Myometrial cell (primary cell): Measurements from ENCODE around the gene BAZ1A.

DNA sequence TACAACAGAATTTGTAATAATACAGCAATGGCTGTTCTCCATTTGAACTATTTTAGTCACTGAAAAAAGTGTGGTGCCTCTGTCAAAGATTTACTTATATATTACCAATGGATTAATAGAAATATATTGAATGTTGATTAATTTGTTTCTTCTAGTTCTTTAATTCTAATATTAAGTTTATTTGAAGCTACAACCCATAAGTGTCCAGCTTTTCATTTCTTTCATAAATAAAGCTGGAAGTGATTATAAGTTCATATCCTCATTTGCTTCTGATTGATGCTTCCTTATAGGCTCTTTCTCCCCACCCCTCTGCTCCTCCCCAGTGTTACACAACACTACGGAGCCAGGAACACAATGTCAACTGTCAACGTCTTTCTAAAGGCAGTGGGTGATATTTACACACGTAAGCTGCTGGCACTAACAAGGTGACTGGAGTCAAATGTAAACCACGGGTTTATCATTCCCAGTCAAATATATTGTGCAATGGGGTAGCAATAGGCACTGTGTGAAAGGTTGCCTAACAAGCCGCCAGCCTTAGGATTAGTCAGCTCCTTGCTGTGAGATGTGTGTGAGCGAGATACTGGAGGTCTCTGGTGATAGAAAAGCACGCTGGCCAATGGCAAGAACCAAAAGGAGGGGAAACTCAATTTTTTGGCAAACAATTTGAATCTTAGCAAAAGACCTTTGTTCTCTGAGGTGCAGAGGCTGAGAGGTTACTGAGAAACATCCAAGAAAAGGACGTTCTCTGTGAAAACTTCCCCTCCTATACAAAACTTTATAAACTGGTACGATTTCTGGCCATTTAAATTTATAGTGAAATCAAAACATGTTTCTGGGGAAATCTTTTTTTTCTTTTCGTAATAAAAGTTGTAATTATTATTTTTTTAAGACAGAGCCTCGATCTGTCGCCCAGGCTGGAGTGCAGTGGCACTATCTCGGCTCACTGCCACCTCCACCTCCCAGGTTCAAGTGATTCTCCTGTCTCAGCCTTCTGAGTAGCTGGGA lies 22.1 kb upstream of the HECTD1 start:
- RAMPAGE, long total RNA = no peak

DNA sequence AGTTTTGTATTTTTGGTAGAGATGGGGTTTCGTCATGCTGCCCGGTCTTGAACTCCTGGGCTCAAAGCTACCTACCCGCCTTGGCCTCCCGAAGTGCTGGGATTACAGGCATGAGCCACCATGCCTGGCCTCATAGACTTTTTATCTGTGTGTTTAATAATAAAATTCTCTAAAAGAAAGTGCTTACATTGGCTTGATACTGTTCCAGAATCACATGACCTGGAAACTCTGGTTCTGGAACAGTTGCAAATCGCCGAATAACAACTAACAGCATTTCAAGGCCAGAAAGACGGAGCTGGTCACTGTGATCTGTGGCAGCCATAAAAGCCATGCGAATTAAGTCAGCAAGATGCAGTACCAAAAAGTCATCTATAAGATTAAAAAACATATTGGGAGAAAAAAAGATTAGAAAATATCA lies 99.0 kb downstream of the HEATR5A start:
- RAMPAGE, long total RNA = no peak

DNA sequence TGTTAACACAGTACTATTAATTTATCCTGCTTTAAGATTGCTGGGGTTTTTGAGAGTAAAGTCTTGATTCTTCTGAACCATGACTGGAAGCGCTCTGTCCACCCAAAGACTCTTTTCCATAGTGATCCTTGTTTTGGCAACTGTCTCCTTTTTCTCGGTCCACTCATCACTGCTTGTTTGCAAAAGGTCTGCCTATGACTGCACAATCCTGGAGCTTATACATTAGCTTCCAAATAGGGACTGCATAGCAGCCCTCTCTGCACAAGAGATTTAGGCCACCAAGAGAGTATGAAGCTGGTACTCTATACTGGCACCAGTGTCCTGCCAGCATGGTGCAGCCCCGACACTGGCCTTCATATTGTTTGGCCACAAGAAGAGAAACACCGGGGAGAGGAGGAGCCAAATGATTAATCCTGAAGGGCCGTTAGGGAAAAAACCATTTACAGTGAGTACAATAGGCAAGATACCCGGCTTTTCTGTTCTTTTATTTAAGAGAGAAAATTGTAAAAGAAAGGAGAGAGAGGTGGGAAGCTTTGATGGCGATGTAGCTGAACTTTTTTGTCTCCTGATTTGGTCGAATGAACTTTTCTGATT lies 99.1 kb downstream of the AKAP6 start:
- RAMPAGE, long total RNA = no peak

DNA sequence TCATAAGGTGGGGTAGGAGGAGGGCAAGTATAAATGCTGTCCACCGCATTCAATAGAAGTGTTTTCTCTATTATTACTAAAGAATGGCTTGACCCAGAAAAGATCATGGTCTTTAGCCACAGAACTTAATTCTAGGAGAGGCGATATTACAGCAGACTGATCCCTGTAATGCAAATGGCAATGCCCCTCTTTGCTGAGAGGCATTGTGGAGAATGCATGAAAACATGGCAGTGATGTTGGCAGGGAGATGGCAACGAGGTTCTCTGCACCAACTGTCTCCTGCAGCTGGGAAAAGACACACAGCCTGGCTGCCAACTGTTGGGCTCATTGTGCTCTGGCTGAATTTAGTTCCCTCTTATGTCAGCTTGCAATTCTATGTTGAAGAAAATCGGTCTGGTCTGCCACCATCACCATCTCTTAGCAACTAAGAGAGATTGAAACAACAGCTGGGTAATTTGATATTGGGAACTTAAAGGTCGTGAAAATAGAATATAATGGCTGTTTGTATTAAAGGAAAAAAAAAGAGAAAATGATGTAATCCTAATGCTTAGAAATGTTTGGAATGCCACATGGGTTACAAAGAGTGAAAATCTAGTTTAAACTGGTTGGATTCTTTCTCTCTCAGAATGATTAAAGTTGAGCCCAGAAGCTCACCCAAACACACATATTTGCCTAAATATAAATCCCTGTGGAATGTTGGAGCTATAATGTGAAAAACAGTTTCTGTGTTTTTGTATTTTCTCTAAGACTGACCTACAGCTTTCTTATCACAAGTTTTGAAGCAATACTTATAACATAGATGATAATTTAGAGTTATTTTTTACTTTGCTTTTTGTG lies 143.5 kb downstream of the AKAP6 start:
- RAMPAGE, long total RNA = no peak

GRCh38 chr14:32572159-32572683 lies 243.1 kb downstream of the AKAP6 start:
- RAMPAGE, long total RNA = no peak

DNA sequence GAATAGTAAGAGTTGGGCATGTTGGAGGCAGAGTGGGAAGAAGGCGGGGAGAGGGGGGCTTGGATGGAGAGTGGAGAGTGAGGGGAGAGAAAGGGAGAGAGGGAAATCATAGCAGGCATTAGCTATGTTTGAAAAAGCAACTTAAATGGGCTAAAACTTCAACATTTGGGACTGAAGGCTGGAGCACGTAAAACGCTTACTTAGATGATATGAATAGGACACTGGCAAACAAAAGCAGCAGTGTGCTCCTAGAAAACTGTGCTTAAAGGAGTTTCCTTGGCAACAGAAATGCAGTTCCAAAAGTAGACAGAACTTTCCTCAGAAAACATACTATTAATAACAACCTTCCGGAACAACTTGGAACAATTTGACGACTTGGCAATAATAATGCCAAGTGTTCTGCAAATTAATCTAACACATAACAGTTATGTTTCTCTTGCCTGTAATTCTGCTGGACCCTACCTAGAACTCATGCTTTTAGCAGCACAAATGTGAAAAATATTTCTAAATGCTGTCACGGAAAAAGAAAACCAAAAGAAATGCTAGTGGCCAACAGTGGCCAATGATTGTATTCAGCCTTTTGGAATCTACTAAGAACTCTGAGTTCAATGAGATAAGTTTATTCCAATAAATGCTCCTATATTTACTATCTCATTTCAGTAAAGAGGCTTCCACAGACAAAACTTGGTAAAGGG lies 235.4 kb upstream of the NPAS3 start:
- RAMPAGE, long total RNA = no peak

DNA sequence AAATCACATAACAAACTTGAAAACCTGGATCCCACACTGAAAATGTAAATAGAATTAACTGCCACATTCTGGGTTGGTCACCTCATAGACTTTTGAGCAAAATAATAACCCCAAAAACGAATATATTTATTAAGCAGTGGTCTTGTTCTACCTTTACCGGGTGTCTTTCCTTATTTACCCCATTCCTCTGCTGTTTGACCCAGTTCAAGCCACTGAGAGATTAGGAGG lies 360 bp upstream of the EGLN3 start:
- RAMPAGE, long total RNA = no peak

DNA sequence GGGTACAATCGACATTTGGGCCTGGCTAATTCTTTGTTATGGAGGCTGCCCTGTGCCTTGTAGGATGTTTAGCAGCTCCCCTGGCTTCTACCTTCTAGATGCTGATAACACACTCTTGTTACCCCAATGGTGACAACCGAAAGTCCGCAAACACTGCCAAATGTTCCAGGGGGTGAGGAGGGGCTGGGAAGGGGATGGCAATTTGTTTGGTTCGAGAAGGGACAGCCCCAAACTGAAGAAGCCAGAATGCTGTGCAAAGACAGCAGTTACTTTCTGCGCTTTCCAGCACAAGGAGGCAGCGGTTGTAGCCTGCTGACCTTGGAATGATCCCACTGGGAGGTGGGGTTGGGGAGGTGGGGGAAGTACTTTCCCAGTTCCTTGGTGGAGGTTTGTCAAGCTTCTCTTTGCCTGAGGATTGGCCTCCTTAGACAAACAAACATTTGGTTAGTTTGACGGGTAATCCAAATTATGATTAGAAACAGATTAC lies 78.9 kb upstream of the EGLN3 start:
- RAMPAGE, long total RNA = no peak

GRCh38 chr14:34053666-34054248 lies 102.9 kb upstream of the EGLN3 start:
- RAMPAGE, long total RNA = no peak

DNA sequence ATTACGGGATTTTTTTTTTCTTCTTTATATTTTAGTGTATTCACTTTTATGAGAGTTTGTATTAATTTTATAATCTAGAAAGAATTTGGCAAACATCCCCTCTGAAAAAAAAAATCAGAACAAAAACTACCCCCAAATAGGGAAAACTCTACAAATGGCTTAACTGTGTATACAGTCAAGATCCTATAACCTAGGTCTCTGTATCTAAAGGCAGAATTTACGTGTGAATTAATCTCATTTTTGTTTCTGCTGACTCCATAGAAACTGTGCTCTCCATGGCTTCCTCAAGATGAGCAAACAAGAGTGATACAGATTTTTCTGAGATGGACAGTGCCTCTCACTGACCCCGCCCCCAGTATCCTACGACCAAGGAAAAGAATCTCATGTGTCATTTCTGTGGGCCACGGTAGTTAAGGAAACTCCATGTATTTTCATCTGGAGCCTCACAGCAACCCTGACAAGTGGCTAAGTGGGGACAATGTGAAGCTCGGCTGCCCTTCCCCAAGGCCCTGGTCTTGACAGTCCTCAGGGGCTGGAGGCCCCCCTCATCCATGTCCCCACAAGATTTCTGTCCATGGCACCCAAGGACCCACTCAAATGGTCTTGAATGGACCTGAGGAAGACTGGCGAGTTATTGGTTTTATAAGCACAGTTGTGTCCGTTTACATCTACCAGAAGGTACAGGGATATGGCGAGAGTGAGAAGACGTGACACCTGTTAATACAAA lies 108.2 kb upstream of the EGLN3 start:
- RAMPAGE, long total RNA = no peak

DNA sequence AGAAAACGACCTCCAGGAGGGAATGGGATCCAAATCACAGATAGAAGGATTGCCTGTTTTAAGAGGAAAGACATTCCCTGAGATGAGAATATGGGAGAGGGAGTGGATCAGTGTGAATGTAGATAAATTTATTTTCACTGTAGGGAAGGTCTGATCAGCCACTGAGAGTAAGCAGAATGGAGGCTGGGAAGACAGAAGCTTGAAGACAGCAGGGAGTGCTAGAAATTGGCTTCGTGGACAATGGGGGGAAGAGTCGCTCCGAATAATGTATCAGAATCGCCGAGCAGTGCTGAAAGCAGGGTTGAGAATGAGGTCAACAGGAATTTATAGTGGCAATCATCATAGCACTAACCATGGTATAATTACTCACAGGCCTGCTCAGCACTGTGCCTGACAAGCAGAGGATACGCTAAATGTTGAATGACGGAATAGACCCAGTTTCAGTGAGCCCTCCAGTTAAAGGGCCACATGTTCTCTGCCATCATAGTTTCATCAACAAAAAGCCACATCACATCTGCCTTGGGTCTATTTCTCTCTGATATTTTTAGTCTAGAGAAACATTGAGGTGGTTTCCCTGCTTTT lies 130.1 kb upstream of the EGLN3 start:
- RAMPAGE, long total RNA = no peak

DNA sequence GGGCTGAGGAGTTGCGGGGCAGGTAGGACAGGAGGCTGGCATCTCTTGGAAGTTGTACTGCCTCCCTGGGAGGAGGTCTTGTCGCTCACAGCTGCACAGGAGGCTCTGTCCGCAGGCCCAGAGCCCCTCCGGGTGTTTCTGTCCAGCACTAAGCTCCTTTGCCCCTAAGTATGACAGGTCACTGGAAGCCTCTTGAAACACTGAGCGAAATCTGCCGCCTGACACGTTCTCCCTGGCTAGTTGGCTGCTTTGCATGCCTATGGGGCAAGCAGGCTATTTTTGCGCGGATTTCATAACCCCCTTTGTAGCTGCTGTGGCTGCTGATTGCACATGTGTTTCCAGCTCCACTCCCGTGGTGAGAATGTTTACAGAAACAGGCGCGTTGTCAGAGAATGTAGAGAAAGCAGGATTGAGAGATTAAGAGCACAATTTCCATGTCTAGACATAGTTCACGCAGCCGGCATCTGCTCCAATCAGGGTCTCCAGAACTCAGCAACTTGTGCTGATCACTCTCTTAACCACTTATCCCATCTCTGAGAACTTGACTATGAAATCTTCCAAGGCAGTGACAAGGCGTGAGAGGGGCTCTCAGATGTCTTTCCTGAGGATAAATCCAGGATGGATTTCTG lies 180.2 kb upstream of the EGLN3 start:
- RAMPAGE, long total RNA = no peak

DNA sequence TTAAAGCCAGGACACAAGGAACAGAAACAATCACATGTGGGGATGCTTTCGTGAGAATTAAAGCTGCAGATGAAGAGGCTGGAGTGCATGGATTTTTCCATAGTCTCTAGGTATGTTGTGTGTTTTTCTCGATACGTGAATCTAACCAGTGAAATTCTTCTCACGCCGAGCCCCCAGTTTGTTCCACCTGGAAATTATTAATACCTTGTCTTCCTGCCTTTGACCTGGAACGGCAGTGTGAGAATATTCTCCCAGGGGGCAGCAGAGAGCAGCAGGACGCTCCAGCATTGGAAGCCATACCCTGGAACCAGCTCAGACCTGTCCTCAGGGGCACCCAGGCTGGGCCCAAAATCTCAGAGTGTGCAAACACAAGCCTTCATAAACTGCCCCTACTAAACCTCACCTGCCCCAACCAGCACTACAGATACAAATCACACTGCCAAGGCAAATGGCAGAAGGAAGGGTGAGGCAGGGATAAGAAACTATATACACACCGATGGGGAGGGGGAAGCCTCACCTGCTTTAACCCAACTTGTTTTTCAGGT lies 130.4 kb downstream of the SPTSSA start:
- RAMPAGE, long total RNA = no peak

DNA sequence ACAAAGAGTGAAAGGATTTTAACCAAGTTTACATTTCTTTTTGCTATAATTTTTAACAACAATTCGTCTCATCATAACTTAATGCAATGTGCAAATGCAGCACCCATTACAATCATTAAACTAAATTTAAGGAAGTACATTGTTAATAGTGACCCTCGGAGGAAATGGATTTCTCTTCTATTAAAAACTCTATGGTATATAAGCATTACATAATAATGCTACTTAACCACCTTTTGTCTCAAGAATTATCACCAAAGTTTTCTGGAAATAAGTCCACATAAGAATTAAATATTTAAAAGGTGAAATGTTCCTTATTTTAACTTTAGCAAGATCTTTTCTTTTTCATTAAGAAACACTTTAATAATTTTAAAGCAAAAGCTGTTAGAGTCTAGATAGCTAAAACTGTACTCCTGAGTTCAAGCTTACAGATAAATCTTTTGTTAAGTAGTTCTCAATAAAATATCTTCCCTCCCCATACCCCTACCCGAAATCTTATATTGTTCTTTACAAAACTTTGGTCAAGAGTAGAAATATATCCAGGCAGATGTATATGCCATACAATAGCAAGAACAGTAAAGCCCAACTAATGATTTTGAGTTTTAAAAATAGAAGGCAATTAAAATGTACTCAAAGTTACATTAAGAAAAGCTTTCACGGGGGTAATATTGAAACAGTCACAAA lies 27.6 kb downstream of the SPTSSA start:
- RAMPAGE, long total RNA = no peak

GRCh38 chr14:34537357-34537903 lies 2.1 kb downstream of the EAPP start:
- RAMPAGE, long total RNA = no peak

- RAMPAGE, long total RNA = no peak
These were observed 7.2 kb upstream of the EAPP start for GRCh38 chr14:34546591-34547129.

DNA sequence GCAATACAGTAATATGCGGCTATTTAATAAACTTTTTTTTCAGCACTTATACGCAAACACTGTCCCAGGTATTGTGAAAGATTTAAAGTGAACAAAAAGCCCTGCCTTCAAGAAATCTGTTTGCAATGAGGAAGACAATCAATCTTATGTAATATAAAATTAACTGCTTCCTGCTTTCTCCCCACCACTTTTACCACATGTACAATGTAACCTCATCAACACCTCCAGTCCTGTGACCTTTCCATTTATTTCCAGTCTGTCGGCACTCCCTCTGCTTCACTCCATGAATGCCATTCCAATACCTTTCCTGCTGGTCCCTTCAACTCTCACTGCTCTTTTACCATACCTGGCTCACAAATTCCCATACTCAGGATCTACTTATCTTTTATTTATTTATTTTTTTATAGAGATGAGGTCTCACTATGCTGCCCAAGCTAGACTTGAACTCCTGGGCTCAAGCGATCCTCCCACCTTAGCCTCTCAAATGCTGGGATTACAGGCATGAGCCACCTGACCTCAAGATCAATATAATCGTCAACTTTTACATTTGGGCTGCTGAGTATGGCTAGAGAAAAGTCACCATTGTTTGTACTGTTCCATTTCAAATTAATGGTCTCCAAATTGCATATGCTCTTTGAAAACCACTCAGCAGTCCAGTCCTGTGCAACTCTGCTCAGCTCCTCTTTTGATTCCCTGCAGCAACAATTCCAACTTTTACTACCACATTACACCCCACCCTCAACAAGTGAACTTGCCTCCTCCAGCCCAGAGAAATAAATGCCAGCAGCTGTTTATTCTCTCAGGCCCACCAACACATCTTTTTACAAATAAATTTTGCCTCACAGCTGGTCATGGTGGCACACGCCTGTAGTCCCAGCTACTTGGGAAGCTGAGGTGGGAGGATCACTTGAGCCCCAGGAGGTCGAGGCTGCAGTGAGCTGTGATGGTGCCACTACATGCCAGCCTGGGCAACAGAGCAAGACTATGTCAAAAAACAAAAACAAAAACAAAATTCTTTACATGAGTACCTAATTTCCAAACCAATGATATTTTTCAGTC lies 10.1 kb downstream of the SNX6 start:
- RAMPAGE, long total RNA = no peak

DNA sequence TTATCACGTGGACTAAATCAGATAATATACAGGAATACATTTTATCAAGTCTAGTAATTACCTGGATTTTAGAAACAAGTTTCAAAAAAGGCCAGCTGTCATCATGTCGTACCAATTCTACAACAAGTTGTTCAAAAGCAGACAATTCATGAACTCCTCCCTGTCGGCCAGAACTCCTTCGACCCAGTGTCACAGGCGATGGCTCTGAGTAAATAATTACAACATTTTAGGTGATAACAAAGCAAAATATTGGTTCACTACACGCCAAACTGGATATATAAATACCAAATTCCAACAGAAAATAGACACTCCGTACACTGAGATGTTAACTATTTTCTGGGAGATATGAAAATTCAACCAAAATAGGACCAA lies 44.2 kb upstream of the CFL2 start:
- RAMPAGE, long total RNA = no peak

GRCh38 chr14:34875207-34875714 lies at the start of gene BAZ1A:
TSS of gene BAZ1A (minus strand) at chr14:34875360.
- RAMPAGE, long total RNA = no peak

- RAMPAGE, long total RNA = no peak
These were observed 18.5 kb downstream of the PPP2R3C start for GRCh38 chr14:35103161-35103916.